ENCODE data around the genes TPCN1 and SDS.

- PRO-cap, 3 experiments: peak in 3 of 3 experiments; most common plus-strand start chr12:113221489 (in 3)
- RAMPAGE, long total RNA, 4 experiments: start-site peak on the plus strand in 1 of 4 experiments, at chr12:113221461-113221501 at its widest, 30 reads per replicate
- RRBS: no CpG with 5 or more reads among the region's 55 CpGs
These were observed at the start of gene TPCN1 for GRCh38 chr12:113221209-113221764. TPCN1 (plus strand) TSS chr12:113221464.

GRCh38 chr12:113268579-113269068 is 47.4 kb downstream of the TPCN1 start:
- PRO-cap, 3 experiments: no peak in any of the 3 experiments
- RAMPAGE, long total RNA, 4 experiments: no peak in any of the 4 experiments
- RRBS: no CpG with 5 or more reads among the region's 22 CpGs

DNA sequence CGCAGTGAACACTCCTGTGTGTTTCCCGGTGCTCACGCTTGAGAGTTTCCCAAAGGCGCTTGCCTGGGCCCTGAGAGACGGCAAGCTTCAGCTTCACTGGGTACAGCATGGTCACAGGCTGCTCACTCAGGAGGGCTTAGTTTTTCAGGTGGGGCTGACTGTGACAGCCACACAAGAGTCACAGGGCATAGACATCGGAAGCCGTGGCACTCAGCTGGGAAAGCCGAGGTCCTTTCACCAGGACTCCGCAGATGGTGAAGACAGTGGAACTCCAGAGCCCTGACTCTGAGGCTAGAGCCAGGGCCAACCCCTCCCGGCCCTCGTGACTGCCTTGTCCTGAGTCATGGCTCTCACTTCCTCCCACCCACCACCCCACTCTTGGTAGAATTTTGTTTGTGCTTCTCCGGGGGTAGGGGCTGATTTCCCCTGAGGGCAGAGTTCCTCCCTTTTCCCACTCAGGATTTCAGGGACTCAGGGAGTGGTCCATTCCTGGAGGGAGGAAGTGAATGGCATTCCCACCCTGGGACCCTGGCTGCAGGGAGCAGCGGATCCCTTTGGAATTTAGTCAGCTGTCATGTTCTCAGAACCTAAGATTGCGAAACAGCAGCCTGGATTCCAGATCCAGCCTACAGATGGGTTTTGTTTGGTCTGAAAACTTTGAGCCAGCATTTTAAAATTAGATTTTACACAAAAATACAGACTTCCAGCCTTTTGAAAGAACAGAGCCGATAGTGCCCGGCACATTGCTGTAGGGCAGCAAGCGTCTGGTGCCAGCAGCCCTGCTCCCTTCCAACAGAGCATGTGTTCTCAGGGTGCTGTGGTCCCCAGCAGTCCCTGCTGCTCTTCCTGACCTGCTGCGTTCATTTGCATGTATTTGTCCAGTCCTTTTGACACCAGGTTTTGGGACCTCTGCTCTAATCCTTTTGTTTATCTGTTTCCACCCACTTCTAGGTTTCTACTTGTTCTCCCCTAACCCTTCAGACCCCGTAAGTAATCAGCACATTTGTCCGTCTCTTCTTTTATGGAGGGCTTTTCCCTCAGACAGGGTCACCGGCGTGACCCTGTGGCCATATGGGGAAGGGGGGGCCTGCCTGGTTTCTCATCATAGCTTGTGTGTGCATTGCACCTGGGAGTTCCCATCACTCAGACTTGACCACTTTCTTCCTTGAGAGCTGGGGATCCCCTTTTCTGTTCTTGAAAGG is 50.8 kb downstream of the TPCN1 start:
- PRO-cap, 3 experiments: peak in 3 of 3 experiments; most common plus-strand start position 263 of the sequence (in 1); most common minus-strand start position 260 of the sequence (in 2)
- RAMPAGE, long total RNA, 4 experiments: start-site peak on the minus strand in 1 of 4 experiments, centred at position 272 of the sequence, 21 reads per replicate
- RRBS: 6% methylated on average over 3 of the region's 22 CpGs

DNA sequence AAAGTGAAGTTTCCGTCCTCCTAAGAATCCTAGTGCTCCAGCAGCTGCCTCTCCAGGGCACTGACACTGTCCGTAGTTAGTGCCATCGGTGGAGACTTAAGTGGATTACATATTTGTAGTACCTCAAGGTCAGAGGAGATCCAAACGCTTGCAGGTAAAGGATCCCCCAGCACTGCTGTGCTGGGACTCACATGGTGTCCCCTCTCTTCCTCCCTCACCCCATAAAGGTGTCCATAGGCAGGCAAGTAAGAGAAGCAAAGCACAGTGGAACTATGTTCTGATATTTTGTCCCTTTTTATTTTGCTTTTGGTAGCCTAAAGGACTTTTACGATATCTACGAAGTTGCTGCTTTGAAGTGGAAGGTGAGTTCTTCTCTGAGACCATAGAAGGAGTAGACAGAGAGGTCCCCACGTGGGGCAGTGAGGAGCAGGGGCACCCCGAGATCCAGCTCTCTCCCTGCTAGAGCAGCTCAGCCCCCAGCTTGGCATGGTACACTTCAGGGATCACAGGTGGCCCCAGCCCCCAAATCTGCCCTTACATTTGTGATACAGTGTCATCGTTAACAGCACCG is 56.7 kb downstream of the TPCN1 start:
- PRO-cap, 3 experiments: no peak in any of the 3 experiments
- RAMPAGE, long total RNA, 4 experiments: no peak in any of the 4 experiments
- RRBS: no CpG with 5 or more reads among the region's 10 CpGs

- PRO-cap, 3 experiments: peak in 2 of 3 experiments; most common plus-strand start chr12:113299040 (in 2); most common minus-strand start chr12:113299043 (in 1)
- RAMPAGE, long total RNA, 4 experiments: no peak in any of the 4 experiments
- RRBS: no CpG with 5 or more reads among the region's 12 CpGs
These were observed 36.2 kb downstream of the SLC8B1 start for GRCh38 chr12:113298701-113299180.

GRCh38 chr12:113374292-113374787 is 16.0 kb downstream of the PLBD2 start:
- PRO-cap, 3 experiments: no peak in any of the 3 experiments
- RAMPAGE, long total RNA, 4 experiments: no peak in any of the 4 experiments
- RRBS: no CpG with 5 or more reads among the region's 9 CpGs

DNA sequence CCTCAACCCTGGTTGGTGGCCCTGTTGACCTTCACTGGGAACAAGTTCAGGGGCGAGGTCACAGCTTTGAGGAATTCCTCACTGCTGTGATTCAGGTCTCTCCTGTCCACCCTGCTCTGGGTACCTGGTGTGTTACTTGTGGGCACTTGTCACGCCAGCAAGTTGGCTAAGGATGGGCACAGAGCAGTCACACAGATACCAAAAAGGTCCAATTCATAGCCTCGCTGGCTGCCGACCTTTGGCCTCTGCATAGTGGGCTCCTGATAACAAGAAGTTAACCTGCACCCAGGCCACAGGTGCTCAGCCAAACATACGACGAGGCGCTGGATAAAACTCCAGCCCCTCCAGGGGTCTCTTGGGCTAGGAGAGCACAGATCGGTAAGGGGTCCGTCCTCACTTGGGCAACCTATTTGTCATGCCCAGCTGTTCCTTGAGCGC is 11.1 kb downstream of the SDS start:
- PRO-cap, 3 experiments: peak in 1 of 3 experiments; most common plus-strand start position 315 of the sequence (in 1)
- RAMPAGE, long total RNA, 4 experiments: no peak in any of the 4 experiments
- RRBS: no CpG with 5 or more reads among the region's 10 CpGs

DNA sequence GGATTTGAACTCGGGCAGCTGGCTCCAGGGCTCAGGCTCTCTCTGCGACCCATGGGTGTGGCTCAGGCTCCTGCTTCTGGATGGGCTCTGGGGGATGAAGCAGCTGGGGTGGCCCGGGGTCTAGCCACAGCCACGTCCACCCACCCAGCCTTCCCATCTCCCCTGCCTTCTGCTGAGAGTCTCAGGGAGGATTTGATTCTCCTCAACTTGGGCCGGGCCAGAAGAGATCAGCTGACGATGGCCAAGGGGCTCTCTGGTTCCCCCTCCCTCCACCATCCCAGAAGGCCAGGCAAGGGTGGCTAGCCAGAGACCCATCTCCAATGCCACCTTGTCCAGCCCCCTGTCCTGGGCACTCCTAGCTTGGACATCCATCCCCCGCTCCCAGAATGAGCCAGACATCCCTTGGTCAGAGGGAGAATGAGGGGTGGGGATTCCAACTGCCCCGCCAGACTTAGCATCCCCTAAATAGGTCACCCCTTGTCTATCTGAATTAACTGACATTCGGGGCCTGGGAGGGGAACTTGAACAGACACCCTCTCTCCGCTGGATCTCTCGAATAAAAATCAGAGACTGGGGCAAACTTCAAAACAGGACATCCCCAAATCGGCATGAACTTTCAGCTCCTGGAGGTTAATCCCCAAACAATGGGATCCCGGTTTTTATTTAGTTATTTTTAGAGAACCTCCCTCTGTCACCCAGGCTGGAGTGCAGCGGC is 1.9 kb downstream of the SDS start:
- PRO-cap, 3 experiments: no peak in any of the 3 experiments
- RAMPAGE, long total RNA, 4 experiments: no peak in any of the 4 experiments
- RRBS: 48% methylated on average over 3 of the region's 14 CpGs

DNA sequence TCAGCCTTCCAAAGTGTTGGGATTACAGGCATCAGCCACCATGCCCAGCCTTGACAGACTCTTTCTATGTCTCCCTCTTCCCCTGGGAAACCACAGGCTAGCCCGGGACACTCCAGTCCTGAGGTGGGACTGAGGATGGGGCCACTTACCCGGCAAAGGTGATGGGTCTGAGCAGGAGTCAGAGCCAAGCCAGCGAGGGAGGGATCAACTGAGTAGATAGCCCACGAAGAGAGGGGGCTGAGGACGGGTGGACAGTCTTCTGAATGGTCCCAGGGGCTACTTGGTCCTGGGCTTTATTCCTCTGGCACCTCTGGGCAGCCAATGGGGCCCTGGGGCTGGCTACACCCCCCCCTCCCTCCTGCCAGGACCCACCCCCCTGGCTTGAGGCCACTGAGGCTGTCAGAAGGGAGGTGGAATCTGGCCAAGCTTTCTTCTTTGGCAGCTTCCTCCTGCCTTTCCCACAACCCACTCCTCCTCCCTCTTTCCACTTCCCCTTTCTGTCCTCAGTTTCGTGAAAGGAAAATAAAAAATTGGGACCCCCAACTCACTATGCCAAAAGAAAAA is at the start of gene SDS:
SDS (minus strand) TSS at position 269 of the 564 bp plus-strand sequence.
- PRO-cap, 3 experiments: peak in 3 of 3 experiments; most common plus-strand start position 441 of the sequence (in 2); most common minus-strand start position 265 of the sequence (in 1)
- RAMPAGE, long total RNA, 4 experiments: start-site peak on the minus strand in 2 of 4 experiments, centred at position 268 of the sequence, 16 to 32 reads per replicate
- RRBS: no CpG with 5 or more reads among the region's 6 CpGs

DNA sequence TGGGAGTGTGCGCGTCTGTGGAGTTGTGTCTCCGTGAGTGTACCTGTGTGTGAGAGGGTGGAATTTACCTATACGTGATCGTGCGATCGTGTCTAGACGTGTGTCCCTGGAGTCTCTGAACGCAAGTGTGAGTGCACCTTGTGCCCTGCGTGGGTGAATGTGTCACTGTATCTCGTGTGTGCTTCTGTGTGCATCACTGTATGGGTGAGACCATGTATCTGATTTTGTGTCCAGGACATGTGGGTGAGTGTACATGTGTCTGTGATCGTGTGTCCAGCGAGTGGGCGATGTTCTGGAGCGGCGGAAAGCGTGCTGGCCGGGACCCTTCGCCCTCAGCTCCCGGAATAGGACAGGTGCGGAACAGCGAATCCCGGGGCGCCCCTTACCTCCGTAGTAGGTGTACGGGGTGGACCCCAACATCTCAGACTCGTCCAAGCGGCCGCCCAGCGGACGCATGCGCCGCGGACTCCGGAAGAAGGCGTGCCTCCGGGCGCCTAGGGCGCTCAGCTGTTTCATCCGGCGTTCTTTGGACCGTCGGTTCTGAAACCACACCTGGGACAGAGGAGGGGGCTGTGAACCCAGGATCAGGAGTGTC is 4.7 kb downstream of the LHX5 start:
- PRO-cap, 3 experiments: no peak in any of the 3 experiments
- RAMPAGE, long total RNA, 4 experiments: no peak in any of the 4 experiments
- RRBS: 2% methylated on average over 12 of the region's 43 CpGs

DNA sequence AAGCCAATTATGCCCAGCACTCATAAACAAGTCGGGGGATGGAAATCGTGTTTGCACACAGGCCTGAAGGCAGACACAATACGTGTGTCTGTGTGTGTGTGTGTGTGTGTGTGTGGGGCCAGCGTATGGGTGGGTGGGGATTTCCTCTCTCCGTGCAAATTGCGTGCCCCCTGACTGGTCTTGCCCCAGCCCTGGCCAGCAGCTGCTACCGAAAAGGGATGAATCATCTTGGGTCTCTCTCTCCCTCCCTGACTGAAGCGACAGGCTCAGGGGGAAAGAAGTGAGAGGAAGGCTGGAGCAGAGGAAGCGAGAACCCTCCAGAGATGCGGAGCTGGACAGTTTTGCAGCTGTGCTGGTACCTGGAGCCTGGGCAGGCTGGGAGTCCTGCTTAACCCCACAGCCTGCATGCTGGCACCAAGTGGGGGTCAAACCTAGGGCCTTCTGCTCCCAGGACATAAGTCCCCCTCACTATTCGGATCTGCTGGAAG is 103.0 kb downstream of the RBM19 start:
- PRO-cap, 3 experiments: no peak in any of the 3 experiments
- RAMPAGE, long total RNA, 4 experiments: no peak in any of the 4 experiments
- RRBS: no CpG with 5 or more reads among the region's 11 CpGs

- PRO-cap, 3 experiments: no peak in any of the 3 experiments
- RAMPAGE, long total RNA, 4 experiments: no peak in any of the 4 experiments
- RRBS: no CpG with 5 or more reads among the region's 35 CpGs
These were observed 66.3 kb downstream of the RBM19 start for GRCh38 chr12:113899526-113900620.

- PRO-cap, 3 experiments: no peak in any of the 3 experiments
- RAMPAGE, long total RNA, 4 experiments: no peak in any of the 4 experiments
- RRBS: 5% methylated on average over 28 of the region's 55 CpGs
These were observed 10.1 kb downstream of the TBX5 start for GRCh38 chr12:114395659-114396379.

DNA sequence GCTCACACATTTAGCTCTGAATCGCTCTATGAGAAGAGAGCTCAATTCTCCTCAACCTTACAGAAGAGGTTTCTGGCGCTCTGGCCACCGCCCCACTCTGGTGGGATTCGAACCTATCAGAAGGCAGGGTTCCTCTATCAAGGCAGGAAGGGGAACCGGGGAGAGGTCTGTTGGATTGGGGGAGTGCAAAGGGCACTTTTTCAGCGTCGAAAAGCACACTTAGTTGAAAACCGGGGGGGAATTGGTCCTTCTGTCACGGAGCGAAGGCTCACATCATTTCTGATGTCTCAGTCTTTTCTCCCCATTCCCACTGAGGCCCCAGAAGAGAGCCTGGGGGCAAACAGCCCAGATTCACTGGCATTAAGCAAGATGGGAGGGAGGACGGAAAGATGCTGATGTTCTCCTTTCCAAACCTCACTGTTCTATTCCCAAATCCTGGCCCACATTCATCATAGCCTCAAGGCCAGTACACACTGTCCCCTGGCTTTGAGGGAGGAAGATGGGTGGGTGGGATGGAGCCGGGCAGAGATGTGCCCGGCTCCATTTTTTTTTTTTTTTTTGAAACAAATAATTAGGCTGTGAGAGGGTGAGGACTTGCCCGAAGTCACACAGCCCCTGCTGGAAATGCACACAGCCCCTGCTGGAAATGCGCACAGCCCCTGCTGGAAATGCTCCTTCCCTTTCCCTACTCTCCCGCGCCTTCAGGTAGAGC is 7.7 kb upstream of the TBX5 start:
- PRO-cap, 3 experiments: no peak in any of the 3 experiments
- RAMPAGE, long total RNA, 4 experiments: no peak in any of the 4 experiments
- RRBS: 3% methylated on average over 4 of the region's 17 CpGs

DNA sequence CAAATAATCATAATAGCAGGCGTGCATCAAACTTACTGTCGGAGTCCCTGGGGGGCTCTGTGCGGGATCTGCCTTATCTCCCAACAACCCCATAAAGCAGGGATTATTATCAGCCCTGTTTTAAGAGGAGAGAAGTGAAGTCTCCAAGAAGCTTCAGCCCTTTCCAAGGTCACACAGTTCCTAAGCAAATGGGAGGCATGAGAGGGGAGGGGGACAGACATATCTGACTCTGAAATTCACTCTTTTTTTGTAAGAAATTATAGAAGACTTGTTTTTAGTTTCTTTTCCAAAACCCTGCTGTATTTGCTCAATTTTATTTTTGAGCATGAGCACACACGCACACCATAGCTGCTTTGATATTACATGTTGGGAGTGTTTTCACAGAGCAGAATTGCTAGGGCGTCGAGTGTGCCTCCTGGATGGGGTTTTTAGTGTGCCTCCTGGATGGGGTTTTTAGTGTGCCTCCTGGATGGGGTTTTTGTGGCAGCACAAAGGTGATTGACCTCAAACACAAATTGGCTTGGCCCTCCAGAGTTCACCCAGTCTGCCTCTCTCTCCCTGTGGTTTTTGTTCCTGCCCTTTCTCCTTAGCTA is 27.3 kb downstream of the TBX3 start:
- PRO-cap, 3 experiments: no peak in any of the 3 experiments
- RAMPAGE, long total RNA, 4 experiments: no peak in any of the 4 experiments
- RRBS: no CpG with 5 or more reads among the region's 6 CpGs

DNA sequence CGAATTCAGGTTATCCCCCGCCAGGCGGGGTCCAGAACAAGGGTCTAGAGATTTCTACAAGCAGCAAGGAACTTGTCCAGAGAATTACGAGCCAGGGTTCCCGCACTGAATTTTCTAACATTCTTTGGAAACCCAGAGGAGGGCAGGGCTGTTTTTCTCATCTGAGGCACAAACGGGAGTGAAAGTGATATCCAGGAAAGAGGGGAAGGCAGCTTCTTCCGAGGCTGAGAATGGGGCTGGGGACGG is 16.2 kb downstream of the TBX3 start:
- PRO-cap, 3 experiments: peak in 2 of 3 experiments; most common plus-strand start position 117 of the sequence (in 1); most common minus-strand start position 180 of the sequence (in 1)
- RAMPAGE, long total RNA, 4 experiments: no peak in any of the 4 experiments
- RRBS: no CpG with 5 or more reads among the region's 8 CpGs

DNA sequence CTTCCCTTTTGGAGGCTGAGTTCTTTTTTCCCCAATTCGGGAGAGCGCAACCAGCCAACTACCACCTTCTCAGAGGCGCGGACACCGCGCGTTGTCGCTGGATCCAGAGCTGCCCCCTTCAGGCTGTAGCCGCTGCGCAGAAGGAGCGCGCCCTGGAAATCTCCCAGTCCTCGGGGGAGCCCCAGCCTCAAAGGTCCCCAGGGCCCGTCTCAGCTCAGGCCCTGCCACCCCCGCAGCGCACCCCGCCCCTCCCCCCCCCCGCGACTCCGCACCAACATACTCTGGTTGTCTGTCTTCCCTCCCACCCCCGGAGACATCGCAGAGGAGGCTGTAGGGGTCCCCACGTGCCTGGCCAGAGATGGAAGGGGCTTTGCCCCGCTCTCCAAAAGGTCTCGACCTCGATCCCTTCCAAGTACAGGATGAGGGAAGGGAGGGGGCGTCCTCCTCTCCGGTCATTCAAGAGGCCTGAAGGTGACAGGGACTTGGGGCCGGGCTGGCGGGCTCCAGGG is 15.3 kb downstream of the TBX3 start:
- PRO-cap, 3 experiments: peak in 3 of 3 experiments; most common plus-strand start position 166 of the sequence (in 3); most common minus-strand start position 93 of the sequence (in 3)
- RAMPAGE, long total RNA, 4 experiments: no peak in any of the 4 experiments
- RRBS: 0% methylated on average over 1 of the region's 30 CpGs

- PRO-cap, 3 experiments: peak in 3 of 3 experiments; most common plus-strand start chr12:114953117 (in 2); most common minus-strand start chr12:114952943 (in 2)
- RAMPAGE, long total RNA, 4 experiments: no peak in any of the 4 experiments
- RRBS: no CpG with 5 or more reads among the region's 19 CpGs
These were observed 269.0 kb upstream of the TBX3 start for GRCh38 chr12:114952833-114953438.

- PRO-cap, 3 experiments: peak in 1 of 3 experiments; most common plus-strand start chr12:115088943 (in 1); most common minus-strand start chr12:115088756 (in 1)
- RAMPAGE, long total RNA, 4 experiments: no peak in any of the 4 experiments
- RRBS: no CpG with 5 or more reads among the region's 3 CpGs
These were observed 404.6 kb upstream of the TBX3 start for GRCh38 chr12:115088454-115089065.

- PRO-cap, 3 experiments: peak in 2 of 3 experiments; most common minus-strand start chr12:115570496 (in 2)
- RAMPAGE, long total RNA, 4 experiments: no peak in any of the 4 experiments
- RRBS: 56% methylated on average over 4 of the region's 14 CpGs
These were observed 707.2 kb downstream of the MED13L start for GRCh38 chr12:115570349-115570615.